Mononuclear cell (primary cell): ENCODE measurements around the gene DGKD.

DNA sequence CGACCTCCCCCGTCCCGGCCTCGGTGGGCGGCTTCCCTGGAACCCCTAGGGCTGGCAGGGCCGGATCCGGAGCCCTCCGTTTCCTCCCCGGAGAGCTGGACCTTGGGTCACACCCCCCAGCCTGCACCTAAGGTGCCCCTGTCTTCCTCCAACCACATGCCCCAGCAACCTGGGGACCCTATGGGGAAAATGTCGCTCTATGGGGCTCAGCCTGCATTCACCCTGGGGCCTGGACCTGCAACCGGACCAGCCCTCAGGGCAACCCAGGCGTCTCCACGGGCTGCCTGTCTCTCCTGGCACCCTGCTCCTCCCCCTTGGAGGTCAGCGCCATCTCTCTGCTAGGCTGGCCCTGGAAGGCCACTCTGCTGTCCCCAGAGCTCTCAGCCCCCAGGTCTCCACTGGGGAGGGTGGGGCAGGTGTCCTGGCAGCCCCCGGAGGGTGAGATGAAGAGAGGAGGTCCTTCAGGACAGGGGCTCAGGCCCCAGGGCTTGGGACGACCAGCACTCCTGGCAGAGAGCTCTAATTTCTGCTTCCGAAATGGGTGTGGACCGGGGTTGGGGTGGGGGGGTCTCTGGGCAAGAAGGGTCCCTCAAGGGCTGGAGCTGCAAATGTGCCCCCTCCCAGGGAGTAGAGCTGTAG lies 943 bp downstream of the B3GNT7 start:
- RRBS, result 22% methylated on average over 5 of the region's 18 CpGs

DNA sequence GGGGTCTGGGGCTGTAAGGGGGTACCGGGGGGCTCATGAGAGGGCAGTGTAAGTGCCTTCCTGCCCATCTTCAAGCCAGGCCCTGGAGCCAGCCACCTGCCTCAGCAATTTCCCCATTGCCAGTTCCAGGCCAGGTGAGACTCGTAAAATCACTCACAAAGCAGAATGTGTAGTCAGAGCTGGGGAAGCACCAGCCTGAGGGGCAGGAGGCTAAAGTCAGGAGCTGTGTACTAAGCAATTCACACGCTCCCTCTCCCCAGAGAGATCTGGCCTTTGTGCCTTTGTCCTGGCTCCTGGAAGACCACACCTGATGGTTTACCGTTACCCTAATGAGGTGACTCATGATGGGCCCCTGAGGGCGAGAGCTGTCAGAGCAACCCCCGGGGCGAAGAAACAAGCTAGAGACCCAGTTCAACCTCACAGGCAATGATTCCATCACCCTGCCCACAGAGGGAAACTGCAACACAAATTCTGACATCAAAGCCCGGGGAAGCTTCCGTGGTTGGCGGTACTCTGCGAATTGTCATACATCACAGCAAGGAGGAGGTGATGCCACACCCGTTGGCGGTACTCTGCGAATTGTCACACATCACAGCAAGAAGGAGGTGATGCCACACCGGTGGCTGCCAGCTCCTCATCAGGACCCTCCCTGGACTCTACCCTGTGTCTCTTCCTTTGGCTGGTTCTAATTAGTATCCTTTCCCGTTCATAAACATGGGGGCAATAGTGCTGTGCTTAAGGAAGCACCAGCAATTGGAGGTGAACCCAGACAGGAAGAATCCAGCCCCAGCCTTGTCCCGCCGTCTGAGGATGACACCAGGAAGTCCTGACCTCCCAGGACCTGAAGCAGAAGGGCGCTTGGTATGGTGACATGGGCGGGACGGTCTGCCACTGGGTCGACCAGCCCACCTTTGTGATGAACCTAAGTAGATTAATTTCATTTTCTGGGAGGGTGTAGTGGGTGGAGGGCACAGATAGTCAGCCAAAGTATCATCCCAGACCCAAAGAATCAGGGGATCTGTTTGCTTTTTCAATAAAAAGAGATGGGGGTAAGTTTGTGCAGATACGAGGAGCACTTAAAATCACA lies 30.5 kb downstream of the B3GNT7 start:
- RRBS, result 61% methylated on average over 7 of the region's 23 CpGs

GRCh38 chr2:231554110-231554592 lies 23.9 kb upstream of the NMUR1 start:
- RRBS, result no CpG with 5 or more reads among the region's 6 CpGs

- RRBS, result 5% methylated on average over 10 of the region's 15 CpGs
Measured at GRCh38 chr2:231604966-231605168, 12.2 kb downstream of the TEX44 start.

GRCh38 chr2:231707216-231707947 lies 943 bp upstream of the PTMA start:
- RRBS, result 3% methylated on average over 19 of the region's 56 CpGs

DNA sequence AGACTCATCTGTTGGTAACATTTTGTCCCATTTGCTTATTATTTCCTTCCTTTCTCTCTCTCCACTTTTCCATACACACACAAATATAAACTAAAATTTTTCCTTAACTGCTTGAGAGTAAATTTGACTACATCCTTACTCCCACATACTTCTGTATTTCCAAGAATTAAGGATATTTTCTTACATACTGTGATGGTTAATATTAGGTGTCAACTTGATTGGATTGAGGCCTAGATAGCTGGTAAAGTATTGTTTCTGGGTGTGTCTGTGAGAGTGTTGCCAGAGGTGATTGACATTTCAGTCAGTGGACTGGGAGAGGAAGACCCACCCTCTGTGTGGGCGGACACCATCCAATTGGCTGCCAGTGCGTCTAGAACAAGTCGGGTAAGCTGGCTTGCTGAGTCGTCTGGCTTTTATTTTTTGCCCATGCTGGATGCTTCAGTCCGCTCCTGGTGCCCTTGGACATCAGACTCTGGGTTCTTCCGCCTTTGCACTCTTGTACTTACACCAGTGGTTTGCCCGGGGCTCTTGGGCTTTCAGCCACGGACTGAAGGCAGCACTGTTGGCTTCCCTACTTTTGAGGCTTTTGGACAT lies 24.2 kb downstream of the DIS3L2 start:
- RRBS, result no CpG with 5 or more reads among the region's 8 CpGs

DNA sequence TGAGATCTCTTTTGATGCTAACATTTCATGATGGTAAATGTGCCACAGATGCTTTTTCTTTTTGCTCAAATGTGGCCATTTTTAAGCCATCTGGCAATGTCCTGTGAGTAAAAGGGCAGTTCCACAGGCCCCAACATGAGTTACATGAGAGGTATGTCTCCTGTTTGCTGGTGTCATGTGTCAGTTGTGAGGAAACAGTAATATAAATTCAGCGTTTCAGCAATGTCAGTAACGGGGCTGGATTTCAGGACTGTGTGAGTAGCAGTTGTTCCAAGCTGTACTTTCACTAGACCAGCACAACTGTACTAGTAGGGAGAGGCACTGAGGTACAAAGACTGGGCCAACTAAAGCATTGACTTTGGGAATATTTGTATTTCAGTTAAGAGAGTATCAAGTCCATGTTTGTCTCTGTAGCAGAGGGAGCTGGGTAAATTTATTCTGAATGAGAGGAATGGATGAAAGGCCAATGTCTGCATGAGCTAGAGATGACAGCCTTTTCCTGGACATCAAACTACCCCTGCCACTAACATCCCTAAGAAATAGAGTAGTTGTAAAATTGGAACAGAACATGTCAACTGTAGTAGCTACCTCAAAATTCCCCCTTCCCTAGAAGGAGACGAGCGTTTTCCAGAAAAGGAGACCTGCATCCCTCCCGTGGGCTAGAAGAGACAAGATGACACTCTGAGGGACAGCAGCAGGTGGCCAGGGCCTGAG lies 24.3 kb downstream of the EIF4E2 start:
- RRBS, result no CpG with 5 or more reads among the region's 5 CpGs

DNA sequence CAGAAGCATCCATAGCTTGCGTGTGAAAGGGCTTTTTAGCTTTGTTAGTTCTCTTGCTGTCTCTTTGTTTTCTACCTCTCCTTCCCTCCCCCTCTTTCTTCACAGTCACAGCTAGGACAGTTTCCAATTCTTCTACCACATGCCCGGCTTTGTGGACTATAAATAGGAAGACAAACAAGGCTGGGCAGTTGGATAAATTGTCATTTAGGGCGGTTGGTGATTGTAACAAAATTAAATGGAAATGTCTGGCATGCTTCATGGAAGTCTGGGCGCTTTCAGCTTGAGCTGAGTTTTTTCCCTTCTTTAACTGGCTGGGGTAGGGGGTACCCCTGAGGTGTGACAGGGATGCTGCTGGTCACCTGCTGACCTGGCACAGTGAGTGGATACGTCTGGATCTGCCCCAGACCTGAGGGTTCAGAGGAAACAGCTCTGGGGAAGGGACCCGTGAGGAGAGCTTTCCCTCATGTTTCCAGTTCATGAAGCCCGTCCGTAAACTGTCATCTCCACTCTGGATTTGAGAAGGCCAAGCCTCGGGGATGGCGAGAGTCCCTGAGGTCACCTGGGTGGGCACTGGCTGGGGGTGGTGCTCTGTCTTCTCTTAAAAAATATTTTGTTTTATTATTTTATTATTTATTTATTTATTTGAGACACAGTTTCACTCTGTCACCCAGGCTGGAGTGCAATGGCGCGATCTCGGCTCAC lies 29.0 kb upstream of the GIGYF2 start:
- RRBS, result no CpG with 5 or more reads among the region's 13 CpGs

DNA sequence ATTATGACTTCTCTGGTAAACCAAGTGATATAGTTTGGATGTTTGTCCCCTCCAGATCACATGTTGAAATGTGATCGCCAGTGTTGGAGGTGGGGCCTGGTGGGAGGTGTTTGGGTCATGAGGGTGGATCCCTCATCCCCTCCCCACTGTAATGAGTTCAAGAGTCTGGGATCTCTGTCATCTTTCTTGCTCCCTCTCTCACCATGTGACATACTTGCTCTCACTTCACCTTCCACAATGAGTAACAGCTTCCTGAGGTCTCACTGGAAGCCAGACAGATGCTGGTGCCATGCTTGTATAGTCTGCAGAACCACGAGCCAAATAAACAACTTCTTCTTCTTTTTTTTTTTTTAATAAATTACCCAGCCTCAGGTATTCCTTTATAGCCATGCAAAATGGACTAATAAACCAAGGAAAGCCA lies 8.4 kb upstream of the KCNJ13 start:
- RRBS, result no CpG with 5 or more reads among the region's 2 CpGs

DNA sequence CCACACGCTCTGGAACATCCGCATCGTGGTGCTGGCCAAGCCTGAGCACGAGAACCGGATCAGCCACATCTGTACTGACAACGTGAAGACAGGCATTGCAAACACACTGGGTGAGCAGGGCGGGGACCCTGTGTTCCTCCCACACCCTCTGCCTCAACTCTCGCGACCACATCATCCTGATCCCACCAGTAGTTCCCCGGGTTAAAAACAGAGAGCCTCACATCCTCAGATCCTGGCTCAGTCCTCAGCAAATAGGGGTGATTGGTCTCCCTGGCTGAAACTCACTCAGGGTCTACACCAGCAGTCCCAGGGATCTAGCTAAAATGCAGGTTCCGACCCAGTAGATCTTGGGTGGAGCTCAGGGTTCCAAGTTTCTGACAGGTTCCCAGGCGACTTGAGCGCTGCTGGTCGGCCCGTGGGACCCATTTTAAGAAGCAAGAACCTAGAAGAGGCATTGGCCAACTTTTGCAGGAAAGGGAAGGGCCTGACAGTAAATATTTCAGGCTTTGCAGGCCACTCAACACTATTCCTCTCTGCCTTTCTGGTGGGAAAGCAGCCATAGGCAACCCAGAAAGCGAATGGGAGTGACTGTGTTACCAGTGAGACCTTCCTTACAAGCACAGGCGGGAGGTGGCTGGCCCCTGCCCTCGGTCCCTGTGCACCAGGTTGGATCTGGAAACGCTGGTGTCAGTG lies 87.0 kb upstream of the ATG16L1 start:
- RRBS, result no CpG with 5 or more reads among the region's 19 CpGs

GRCh38 chr2:233165502-233166066 lies 85.9 kb upstream of the ATG16L1 start:
- RRBS, result no CpG with 5 or more reads among the region's 9 CpGs

DNA sequence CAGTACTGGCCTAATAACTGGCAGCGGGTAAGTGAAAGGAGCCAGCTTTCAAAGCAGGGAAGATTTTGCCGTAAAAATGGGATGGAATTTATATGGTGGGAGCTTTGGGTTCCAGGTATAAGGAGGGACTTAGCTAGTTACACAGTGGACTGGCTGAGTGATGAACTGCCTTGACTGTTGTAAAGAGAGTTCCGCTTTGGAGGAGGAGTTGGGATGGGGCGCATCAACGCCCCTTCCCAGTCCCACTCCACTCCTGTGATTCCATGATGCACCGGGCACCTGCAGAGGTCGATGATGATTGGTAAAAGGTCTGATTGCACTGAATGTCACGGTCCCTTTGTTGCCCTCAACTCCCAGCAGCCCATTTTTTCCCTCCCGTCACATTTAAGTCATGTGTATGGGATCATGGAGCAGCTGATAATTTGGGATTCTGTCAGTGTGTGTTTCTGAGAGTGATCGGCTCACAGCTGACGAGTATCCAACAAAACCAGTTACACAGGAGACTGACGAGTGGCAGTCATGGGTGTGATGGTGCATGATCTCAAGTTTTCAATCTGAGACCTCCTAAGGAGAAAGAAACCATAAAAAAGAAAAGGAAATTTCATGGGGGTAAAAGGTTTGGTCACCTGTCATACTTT lies 24.1 kb downstream of the ATG16L1 start:
- RRBS, result no CpG with 5 or more reads among the region's 12 CpGs

GRCh38 chr2:233353987-233354646 lies at the start of gene DGKD:
Gene DGKD (plus strand): TSS chr2:233354494.
- RRBS, result 1% methylated on average over 49 of the region's 74 CpGs

- RRBS, result no CpG with 5 or more reads among the region's 4 CpGs
Measured at GRCh38 chr2:233356486-233357393, 2.4 kb downstream of the DGKD start.

- RRBS, result no CpG with 5 or more reads among the region's 6 CpGs
Measured at GRCh38 chr2:233419903-233420239, 65.6 kb downstream of the DGKD start.

- RRBS, result no CpG with 5 or more reads among the region's 15 CpGs
Measured at GRCh38 chr2:233480308-233480787, 86.2 kb downstream of the USP40 start.

- RRBS, result no CpG with 5 or more reads among the region's 22 CpGs
Measured at GRCh38 chr2:233481491-233482328, 84.9 kb downstream of the USP40 start.

- RRBS, result no CpG with 5 or more reads among the region's 11 CpGs
Measured at GRCh38 chr2:233693493-233694618, 1.2 kb downstream of the UGT1A6 start.

GRCh38 chr2:233705780-233706638 lies 6.7 kb upstream of the UGT1A5 start:
- RRBS, result no CpG with 5 or more reads among the region's 6 CpGs

- RRBS, result no CpG with 5 or more reads among the region's 6 CpGs
Measured at GRCh38 chr2:233719800-233720336, 1.3 kb downstream of the UGT1A4 start.